Thoracic aorta (tissue), 1 donor: ENCODE measurements around the gene PPM1J.

- RAMPAGE, long total RNA = no peak
Measured at GRCh38 chr1:112376091-112376431, 20.0 kb upstream of the CTTNBP2NL start.

- RAMPAGE, long total RNA = no peak
Measured at GRCh38 chr1:112390742-112391408, 5.1 kb upstream of the CTTNBP2NL start.

DNA sequence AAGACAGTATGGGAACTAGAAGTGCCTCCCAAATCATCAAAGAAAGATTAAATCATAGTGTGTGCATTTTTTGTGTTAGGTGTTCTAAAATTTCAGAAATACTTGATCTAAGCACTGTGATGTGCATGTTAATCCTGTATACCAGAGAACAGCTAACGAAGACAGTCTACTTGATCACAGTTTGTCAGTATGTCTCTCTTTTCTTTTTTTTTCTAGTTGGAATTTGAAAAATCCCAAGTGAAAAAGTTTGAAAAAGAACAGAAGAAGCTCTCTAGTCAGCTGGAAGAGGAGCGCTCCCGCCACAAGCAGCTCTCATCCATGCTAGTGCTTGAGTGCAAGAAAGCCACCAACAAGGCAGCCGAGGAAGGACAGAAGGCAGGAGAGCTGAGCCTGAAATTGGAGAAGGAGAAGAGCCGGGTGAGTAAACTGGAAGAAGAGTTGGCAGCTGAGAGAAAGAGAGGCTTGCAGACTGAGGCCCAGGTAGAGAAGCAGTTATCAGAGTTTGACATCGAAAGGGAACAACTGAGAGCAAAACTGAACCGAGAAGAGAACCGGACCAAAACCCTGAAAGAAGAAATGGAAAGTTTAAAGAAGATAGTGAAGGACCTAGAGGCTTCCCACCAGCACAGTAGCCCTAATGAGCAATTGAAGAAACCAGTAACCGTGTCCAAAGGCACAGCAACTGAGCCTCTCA lies 52.9 kb upstream of the WNT2B start:
- RAMPAGE, long total RNA = no peak

DNA sequence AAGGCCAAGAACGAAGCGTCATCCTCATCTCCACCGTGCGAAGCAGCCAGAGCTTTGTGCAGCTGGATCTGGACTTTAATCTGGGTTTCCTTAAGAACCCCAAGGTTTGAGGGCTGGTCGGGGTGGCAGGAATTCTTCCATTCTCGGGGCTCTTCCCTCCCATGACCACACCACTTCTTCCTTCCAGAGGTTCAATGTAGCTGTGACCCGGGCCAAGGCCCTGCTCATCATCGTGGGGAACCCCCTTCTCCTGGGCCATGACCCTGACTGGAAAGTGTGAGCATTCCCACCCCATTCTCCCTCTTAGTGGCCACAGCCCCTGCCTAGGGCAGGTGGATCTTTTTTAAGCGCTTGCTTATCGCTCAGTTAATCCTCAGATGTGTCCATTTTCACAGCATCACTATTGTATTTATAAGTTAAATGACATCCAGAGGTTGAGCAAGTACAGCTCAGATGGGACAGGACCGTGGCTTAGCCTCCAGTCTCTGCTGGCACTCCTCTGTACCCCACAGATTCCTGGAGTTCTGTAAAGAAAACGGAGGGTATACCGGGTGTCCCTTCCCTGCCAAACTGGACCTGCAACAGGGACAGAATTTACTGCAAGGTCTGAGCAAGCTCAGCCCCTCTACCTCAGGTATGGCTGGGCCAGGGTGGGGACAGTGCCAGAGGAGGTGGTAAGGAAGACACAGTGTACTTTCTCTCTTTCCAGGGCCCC lies 7.1 kb downstream of the RHOC start:
- RAMPAGE, long total RNA = start-site peak on the plus strand centred at position 506 of the sequence, 215 bp wide, 21 reads

DNA sequence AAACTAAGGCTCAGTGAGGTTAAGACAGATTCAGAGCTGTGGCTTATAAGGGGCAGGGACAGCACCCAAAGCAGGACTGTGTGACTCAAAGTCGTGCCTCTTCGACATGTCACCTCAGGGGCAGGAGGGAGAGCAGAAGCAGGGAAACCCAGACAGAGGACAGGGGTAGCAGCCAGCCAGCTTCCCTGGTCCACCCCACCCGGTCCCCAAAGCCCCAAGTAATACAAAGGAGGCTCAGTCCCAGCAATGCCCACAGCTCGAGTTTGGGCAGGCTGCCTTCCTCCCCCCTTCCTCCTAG lies 2.5 kb downstream of the RHOC start:
- RAMPAGE, long total RNA = no peak

DNA sequence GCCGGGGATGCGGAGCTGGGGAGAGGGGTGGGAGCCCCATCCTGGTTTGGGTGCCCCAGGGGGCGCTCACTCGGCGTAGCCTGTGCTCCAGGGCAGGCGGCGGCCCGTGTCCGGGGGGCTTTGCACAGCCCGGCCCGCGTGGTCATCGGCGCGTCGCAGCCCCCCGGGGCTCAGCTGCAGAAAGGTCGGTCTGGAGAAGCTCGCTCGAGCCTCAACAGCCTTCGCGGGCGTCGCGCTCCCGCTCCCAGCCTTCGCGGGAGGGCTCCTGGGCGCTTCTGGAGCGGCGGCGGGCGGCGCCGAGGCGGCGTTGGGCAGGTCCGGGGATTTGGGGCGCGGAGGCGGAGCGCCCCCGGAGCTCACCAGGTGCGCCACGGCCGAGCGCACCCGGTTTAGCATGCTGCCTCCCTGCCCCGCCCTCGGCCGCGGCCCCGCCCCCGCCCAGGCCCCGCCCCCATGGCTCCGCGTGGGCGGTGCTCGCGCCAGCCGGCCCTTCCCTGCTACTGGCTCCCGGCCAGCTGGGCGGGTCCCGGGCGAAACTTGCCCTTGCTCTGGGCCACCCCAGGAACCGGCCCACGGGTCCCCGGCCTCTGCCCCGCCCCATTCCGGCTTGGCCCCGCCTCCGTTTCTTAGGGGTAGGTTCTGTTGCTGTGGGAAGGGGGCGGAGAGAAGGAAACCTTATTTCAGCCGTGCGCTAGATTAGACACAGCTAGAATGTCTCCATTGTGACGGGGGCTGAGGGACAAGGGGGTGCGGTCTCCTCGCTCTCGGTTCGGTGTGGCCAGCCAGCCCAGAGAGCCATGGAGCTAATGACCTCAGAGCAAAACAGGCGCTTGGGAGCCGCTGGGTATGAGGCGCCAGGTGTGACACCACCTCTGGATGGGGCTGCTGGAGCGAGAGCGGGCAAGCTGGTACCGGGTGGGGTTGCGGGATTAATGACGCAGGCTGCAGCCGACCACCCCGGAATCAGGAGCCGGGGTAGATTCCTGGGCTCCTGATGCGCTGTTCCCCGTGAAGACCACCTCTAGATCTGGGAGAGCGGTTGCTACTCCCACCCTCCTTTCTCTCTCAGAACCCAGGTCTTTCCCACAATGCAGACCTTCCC lies at the start of gene PPM1J:
PPM1J (minus strand) TSS at position 427 of the 1,102 bp plus-strand sequence.
- RAMPAGE, long total RNA = no peak

DNA sequence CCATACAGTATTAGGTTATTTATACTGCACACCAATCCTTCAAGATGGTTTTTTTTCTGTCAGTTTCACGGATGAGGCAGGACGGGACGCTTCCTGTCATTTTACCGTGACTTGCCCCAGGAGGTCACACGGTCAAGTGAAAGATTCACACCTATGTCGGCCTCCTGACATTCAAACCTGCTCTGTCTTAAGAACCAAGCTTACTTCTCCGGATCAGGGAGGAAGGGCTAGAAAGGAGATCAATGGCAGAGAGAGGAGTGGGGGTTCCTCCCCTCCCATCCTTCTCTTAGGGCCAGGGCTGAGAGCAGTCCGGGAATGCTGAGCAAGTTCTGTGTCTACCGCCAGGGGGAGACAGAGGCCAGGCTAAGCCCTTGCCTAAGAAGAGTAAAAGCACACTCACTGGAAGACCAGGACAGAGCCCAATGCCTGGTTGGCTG lies 992 bp upstream of the PPM1J start:
- RAMPAGE, long total RNA = no peak

- RAMPAGE, long total RNA = no peak
Measured at GRCh38 chr1:112744179-112744615, 25.5 kb downstream of the TAFA3 start.

GRCh38 chr1:112935722-112936324 lies 20.2 kb downstream of the SLC16A1 start:
- RAMPAGE, long total RNA = no peak

GRCh38 chr1:112956848-112957385 lies 921 bp upstream of the SLC16A1 start:
- RAMPAGE, long total RNA = no peak

DNA sequence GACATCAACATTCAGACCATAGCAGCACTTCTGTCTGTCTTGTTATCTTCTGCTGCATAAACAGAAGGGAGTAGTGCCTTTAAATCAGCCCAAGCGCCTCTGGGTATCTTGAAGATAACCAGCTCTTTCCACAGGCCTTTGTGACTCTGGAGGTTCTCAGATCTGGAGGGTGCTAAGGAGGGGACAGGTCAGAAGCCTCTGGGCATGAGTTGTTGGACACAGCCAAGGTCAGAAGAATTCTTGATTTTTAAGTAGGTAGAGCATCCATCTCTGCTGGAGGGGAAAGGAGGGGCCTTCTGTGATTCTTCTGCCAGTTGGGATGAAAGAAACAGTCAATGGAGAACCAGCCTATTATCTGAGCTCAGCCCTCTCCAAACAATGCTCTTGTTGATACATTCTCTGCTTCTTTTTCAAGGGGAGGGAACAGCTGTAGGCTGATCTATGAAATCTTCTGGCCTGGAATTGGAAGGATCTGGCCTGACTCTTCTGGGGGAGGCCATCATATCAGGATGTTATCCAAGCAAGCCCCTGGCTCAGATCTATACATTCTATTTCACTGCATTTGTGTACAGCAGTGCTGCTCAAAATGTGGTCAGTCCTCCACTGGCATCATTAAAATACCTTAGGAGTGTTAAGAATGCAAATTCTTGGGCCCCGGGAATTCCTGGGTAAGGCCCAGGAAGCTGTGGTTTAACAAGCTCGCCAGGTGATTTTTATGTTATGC lies 31.2 kb upstream of the LRIG2 start:
- RAMPAGE, long total RNA = no peak

DNA sequence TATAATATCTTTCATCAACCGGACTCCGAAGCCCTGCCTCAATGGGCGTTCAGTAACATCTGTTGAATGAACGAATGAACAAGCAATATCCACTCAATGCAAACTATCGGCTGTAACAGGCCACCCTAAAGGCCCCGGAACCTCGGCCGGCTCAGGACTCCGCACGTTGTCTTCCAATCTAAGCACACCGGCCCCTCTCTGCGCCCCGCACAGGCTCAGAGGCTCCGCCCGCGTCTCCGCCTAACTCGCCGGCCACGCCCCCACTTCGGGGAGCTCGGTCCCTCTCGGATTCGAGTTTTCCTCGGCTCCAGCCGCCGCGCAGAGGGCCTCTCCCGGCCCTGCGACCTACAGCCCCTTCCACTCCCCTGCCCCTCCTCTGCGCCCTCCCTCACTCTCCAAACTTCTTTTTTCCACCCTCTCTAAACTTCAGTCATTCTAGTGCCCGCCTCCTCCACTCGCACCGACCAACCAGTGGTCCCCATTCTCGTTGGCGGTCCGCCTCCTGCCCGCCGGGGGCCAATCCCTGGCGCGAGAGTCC lies 422 bp upstream of the MAGI3 start:
- RAMPAGE, long total RNA = no peak

GRCh38 chr1:113405274-113406012 lies 15.1 kb downstream of the MAGI3 start:
- RAMPAGE, long total RNA = no peak

GRCh38 chr1:113419037-113419685 lies 28.8 kb downstream of the MAGI3 start:
- RAMPAGE, long total RNA = no peak

- RAMPAGE, long total RNA = no peak
Measured at GRCh38 chr1:113457710-113458248, 67.5 kb downstream of the MAGI3 start.

DNA sequence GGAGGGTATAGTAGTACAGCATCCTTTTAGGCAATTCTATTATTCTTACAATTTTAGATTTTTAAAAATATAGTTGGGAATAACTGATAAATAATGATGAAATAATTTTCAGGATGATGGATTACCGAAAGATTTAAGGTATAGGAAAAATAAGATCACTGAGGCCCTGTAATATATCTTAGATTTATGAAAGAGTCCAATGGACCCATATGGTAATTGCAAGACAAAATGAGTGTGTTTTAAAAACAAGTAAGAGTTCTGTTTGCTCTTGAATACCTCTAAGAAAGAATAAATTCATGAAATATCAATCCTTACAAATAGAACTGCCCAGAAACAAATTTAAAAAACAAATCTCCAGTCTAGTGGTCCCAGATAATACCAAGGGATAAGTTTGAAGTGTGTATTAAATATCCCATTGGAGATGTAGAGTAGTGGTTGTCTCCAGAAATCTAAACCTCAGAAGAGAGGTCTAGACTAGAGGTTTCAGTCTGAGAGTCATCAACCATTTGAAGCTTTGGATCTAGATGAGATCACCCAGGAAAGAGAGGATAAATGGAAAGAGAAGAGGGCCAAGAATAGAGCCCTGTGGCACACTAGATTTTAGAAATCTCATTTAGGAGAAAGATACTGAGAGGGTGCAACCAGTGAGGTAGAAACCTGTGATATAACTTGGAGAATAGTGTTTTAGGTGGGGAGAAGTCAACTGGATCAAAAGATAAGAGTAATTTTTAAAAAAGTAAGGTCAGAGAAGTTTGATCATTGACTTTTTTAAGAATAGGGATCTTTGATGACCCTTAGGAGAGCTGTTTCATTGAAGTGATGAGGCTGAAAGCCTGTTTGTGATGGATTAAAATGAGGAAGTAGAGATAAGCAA lies 72.7 kb downstream of the MAGI3 start:
- RAMPAGE, long total RNA = no peak

DNA sequence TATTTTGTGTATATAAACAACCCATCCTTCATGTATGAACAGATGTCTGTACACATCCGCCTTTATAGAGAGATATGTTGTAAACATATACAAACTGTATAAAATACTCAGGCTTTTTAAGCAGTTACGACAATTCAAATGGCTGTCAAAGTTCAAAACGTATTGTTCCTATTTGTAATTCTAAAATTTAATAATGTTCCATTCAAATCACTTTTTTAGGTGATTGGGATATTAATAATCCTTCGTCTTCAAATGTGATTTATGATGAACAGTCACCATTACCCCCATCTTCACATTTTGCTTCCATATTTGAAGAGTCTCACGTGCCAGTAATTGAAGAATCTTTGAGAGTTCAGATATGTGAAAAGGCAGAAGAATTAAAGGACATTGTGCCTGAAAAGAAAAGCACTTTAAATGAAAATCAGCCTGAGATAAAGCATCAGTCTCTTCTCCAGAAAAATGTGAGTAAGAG lies 76.6 kb downstream of the PHTF1 start:
- RAMPAGE, long total RNA = no peak

DNA sequence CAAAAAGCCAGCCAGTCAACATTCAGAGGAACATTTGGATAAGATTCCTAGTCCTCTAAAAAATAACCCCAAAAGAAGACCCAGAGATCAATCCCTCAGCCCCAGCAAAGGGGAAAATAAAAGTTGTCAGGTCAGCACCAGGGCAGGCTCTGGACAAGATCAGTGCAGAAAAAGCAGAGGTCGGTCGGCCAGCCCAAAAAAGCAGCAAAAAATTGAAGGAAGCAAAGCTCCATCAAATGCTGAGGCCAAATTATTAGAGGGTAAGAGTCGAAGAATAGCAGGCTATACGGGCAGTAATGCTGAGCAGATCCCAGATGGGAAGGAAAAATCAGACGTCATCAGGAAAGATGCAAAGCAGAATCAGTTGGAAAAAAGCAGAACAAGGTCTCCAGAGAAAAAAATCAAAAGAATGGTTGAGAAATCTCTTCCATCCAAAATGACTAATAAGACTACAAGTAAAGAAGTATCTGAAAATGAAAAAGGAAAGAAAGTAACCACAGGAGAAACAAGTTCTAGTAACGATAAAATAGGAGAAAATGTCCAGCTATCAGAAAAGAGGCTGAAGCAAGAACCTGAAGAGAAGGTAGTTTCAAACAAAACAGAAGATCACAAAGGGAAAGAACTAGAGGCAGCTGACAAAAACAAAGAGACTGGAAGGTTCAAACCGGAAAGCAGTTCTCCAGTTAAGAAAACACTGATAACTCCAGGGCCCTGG lies 75.9 kb downstream of the PHTF1 start:
- RAMPAGE, long total RNA = no peak

GRCh38 chr1:113699793-113700506 lies 59.3 kb downstream of the PHTF1 start:
- RAMPAGE, long total RNA = no peak

- RAMPAGE, long total RNA = no peak
Measured at GRCh38 chr1:113793577-113793827, 18.8 kb downstream of the RSBN1 start.